Melanocyte of skin (primary cell): ENCODE measurements around a stretch of chr1.

DNA sequence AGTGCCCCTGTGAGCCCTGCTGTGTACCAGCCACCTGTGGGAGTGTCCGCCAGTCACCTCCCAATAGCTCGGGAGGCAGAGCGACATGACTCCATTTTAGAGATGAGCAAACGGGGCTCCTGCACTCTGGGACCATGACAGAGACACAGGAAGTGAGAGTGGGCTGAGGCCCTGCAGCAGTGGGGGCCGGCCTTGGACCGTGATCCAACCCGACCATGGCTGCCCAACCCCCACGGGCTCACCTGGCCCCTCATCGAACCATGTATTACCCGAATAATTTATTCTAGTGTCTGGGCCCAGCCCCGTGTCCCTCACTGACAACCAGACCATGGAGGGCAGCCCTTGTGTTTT lies 8.5 kb upstream of the TNFRSF14 start:
- CAGE, long polyA plus RNA, 2 experiments, result no peak in any of the 2 experiments

DNA sequence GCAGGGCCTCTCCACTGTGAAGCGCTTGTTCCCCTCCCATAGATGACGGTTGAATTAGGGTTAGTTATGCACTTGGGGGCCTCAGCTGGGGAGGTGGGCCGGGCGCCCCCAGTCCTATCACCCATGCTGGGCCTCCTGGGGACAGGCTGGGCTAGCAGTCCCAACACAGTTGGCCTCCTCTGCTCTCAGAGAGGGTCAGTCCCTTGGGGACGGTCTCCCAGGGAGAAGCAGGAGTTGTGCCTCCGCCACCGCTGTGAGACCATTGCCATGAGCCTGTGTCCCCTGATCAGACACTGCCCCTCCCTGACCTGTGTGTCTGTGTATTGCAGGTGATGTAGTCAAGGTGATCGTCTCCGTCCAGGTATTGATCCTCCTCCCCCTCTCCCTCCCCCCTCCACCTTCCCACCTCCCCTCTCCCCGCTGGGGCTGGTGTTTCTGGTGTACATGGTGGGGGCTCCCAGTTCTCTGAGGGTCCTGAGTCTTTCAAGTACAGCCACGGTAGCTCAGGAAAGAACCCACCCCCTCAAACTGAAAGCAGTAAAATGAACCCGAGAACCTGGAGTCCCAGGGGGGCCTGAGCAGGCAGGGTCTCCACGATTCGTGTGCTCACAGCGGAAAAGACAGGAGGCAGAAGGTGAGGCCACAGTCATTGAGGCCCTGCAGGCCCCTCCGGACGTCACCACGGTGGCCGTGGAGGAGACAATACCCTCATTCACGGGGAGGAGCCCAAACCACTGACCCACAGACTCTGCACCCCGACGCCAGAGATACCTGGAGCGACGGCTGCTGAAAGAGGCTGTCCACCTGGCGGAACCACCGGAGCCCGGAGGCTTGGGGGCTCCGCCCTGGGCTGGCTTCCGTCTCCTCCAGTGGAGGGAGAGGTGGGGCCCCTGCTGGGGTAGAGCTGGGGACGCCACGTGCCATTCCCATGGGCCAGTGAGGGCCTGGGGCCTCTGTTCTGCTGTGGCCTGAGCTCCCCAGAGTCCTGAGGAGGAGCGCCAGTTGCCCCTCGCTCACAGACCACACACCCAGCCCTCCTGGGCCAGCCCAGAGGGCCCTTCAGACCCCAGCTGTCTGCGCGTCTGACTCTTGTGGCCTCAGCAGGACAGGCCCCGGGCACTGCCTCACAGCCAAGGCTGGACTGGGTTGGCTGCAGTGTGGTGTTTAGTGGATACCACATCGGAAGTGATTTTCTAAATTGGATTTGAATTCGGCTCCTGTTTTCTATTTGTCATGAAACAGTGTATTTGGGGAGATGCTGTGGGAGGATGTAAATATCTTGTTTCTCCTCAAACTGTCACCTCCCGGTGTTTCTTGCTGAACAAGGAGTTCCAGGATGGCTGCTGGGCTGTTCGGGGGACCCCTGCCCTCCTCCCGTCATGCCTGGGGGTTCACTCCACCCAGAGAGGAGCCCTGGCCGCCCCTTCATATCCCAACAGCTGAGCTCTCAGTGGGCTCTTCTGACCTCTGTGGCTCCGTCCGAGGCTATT lies 6.9 kb downstream of the TNFRSF14 start:
- CAGE, long polyA plus RNA, 2 experiments, result no peak in any of the 2 experiments

DNA sequence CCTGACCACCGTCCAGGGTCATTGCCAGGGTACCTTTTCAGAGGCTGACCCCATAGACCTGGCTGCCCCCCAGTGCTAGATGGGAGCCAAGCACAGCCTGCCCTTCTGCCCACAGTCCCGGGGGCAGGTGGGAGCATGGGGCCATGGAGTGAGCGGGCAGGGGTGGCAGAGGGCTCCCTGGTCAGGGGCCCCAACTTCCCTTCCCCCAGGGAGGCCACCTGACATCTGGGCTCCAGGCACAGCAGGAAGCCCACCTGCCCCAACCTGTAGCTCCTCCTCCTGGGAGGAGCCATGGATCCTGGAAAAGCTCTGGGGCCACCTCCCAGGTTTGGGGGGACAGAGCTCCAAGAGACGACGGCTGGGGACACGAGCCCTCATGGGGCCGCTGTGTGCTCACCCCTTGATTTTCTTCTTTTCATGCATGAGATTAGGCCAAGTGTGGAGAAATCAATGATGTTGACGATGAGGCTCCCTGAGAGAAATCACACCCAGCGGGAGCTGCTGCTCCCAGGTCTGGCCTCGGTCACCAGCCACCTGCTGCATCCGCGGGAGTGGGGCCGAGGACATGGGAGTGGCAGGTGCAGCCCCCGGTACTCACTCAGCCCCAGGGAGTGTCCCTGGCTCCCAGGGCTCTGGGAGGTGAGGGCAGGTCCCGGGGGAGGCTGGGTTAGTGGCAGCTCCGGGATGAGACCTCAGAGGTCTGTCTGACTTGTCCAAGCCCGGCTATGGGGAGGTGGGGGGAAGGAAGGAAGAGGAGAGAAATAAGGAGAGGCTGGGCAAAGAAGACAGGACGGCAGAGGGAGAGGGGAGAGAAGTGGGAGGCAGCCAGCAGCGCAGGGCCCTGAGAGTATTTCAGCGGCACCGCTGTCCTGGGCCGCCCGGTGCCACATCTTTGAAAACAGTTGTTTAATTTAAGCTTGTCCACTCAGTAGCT lies 8.7 kb downstream of the TNFRSF14 start:
- CAGE, long polyA plus RNA, 2 experiments, result no peak in any of the 2 experiments

GRCh38 chr1:2584589-2585035 lies 2.0 kb upstream of the PRXL2B start:
- CAGE, long polyA plus RNA, 2 experiments, result no peak in any of the 2 experiments

DNA sequence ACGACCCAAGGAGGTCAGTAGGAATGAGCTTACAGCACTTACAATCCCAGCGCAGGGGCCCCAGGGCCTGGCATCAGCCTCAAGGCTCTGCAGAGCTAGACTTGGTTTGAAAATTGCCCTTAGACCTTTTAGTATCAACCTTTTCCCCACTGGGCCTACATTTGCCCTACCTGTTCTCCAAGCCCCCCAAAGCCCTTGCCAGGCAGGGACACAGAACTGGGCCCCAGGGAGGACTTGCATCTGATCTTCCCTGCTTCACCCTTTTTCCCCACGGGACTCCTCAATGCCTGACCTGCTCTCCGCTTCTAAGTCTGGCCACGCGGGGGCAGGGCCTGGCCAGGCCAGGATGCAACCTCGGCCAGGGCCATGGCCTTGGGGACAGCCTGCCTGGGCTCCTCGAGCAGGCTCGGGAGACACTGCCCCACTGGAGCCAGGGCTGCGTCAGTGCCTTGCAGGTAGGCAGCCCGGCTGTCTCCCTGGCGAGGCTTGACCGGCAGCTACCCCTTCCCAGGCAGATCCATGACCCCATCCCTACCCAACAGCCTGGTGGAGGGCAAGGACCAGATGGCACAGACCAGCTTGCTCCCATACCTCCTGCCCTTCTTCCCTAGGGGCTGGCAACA lies 2.9 kb upstream of the PRDM16 start:
- CAGE, long polyA plus RNA, 2 experiments, result no peak in any of the 2 experiments

- CAGE, long polyA plus RNA, 2 experiments, result no peak in any of the 2 experiments
These were observed 1.6 kb upstream of the PRDM16 start for GRCh38 chr1:3067319-3067901.

DNA sequence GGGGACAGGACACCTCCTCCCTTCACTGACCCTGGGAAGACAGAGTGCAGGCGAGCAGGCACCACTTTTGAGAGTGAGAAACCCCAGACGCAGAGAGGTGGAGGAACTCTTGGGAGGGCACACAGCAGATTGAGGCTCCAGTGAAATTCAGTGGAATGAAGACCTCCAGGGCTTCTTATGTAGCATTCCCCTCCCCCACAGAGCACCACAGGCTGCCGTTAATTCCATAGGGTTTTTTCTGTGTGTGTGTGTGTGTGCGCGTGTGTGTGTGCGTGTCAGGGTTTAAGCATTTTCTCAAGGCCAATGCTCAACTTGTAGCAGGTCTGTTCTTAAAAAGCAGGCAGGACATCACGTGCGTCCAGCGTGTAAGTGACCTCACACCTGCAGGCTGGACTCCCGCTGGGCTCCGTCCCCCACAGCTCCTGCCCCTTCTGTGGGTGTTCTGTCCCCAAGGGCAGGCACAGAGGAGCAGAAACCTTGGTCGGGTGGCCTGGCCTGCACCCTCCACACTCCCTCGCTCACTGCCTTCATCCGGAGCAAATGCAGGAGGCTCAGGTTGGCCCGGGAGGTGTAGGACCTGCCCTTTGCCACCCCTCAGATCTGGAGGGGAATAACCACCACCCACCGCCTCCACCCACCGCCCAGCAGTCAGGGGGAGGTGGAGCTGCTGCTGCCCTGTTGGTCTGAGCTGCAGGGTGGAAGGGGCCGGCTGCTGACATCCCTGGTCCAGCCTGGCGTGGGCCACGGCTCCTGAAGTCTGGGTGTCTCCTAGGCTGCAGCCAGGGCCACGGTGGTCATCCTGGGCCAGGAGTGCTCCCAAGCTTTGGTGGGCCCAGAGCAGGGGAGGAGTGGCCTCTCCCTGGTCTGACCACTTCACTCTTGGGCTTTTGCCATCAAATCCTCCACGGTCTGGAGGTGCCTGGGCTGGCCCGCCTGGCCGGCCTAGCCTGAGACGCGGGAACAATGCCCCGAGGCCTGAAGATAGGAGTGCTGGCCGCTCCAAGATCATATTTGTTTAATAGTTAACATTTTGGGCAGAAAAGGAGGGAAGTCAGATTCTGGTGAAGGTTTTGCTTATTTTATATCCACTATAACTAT lies 5.5 kb downstream of the PRDM16 start:
- CAGE, long polyA plus RNA, 2 experiments, result no peak in any of the 2 experiments

- CAGE, long polyA plus RNA, 2 experiments, result no peak in any of the 2 experiments
These were observed 53.4 kb downstream of the PRDM16 start for GRCh38 chr1:3122307-3122864.

- CAGE, long polyA plus RNA, 2 experiments, result no peak in any of the 2 experiments
These were observed 57.4 kb downstream of the PRDM16 start for GRCh38 chr1:3126091-3127131.

GRCh38 chr1:3251037-3251693 lies 182.2 kb downstream of the PRDM16 start:
- CAGE, long polyA plus RNA, 2 experiments, result no peak in any of the 2 experiments

DNA sequence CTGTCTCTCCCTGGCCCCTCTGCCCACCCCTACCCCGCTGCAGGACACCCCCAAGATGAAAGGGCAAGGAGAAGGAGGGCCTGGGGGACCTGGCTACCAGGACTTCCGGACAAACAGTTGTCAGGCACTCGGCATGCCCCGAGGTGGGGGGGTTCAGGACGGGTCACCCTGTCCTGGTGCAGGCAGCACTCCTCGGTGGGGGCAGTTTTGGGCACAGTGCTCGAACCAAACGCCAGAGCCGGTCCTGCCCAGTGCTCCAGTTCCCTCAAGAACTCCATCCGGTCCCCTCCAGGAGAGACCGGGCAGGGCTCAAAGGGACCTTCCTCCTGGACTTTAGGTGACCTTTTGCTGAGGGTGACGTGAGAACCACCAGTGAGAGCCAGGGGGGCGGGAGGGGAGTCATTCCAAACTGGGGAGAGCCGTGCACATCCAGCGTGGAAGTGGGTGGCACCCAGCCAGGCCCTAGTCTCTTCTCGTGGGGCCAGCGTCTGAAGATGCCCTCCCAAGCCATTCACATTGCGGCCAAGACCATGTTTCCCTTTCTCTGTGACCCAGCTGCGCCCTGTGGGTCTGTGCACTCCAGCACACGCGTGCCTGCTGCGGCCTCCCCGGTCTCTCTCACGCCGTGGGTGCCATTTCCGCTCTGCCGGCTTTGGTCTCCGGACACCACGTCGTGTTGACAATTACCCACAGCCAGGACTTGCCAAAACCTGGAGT lies 178.9 kb upstream of the ARHGEF16 start:
- CAGE, long polyA plus RNA, 2 experiments, result no peak in any of the 2 experiments

DNA sequence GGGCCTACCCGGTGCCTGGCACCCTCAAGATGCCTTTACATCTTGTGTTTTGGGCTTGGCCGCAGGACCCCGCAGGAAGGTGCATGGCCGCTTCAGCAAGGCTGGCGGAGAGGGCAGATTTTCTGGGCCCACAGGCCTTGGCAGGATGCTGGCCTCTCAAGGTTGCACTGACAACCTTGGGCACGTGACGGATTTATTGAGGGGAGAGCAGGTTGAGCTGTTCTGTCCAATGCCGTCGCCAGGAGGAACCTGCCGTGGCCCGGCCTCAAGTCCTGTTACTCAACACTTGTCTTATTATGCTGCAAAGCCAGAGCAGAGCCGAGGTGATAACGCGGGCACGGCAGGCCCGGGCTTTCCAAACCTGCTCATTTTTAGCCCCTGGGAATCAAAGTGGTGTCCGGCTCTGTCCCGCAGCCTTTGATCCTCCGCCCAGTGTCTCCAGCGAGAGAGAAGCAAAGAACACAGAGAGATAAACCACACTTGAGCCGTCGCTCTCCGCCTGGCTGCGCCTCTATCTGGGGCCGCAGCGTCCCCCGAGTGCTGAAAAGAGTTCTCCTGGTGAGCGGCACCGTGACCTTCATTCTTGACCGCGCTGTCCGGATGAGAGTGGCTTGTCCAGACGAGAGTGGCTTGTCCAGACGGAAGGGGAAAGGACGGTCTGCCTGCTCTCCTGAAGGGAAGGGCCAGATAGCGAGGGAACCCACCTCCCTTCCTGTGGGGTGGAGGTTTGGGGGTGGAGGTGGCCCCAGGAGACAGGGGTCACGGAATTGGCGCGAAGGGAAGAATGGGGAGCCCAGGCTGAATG lies 162.3 kb upstream of the ARHGEF16 start:
- CAGE, long polyA plus RNA, 2 experiments, result no peak in any of the 2 experiments

DNA sequence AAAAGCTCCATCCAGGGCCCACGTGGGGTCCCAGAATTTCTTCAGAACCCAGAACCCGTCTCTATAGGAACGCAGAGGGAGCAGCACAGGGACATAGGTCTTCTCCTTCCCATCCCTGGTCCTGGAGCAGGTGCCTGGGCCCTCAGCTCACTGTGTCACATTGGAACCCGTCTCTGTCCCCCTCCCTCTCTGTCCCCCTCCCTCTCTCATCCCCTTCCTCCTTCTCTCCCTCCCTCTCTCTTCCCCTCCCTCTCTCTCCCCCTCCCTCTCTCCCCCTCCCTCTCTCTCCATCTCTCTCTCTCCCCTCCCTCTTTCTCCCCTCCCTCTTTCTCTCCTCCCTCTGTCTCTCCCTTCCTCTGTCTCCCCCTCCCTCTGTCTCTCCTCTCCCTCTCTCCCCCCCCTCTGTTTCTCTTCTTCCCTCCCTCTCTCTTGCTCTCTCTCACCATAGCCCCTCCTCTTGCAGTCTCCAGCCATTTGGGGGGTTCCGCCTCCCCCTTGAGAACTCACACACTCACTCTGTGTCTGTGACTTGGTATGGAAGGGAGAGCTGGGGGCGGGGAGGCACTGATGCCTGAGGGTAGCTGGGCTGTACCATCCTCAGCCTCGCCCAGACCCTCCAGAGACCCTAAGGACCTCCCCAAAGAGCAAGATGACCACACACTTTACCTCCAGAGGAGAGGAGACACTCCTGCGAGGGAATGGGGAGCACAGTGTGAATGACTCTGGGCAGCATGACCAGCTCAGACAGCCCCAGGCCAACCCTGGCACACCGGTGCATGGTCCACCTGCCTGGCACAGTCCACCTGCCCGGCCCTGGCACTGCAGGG lies 102.9 kb upstream of the ARHGEF16 start:
- CAGE, long polyA plus RNA, 2 experiments, result no peak in any of the 2 experiments

GRCh38 chr1:3366525-3367208 lies 87.8 kb upstream of the ARHGEF16 start:
- CAGE, long polyA plus RNA, 2 experiments, result no peak in any of the 2 experiments

- CAGE, long polyA plus RNA, 2 experiments, result no peak in any of the 2 experiments
These were observed 12.6 kb downstream of the ARHGEF16 start for GRCh38 chr1:3466958-3467639.

- CAGE, long polyA plus RNA, 2 experiments, result no peak in any of the 2 experiments
These were observed 9.6 kb downstream of the WRAP73 start for GRCh38 chr1:3640270-3640725.

DNA sequence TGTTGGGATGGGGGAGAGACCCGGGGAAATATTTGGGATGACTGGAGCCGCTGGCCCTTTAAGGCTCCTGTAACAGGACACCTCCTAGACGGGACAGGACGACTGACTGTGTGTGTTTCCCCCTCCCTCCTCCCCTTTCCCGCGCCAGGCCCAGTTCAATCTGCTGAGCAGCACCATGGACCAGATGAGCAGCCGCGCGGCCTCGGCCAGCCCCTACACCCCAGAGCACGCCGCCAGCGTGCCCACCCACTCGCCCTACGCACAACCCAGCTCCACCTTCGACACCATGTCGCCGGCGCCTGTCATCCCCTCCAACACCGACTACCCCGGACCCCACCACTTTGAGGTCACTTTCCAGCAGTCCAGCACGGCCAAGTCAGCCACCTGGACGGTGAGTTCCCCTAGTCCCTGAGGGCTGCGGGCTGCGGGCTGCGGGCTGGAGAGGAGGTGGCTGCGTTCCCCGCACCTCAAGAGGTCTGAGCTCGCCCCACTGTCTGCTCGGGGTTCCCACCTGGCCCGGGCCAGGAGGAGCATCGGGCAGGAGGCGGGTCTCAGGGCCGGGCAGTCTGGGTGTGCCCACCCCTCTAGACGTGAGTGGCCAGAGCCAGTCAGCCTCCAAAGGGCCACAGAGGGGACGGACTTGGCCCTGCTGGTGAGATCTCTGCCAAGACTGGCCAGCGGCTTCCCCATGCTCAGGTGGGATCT lies 44.7 kb upstream of the CCDC27 start:
- CAGE, long polyA plus RNA, 2 experiments, result no peak in any of the 2 experiments

- CAGE, long polyA plus RNA, 2 experiments, result no peak in any of the 2 experiments
These were observed 5.1 kb upstream of the CCDC27 start for GRCh38 chr1:3747004-3747708.

- CAGE, long polyA plus RNA, 2 experiments, result no peak in any of the 2 experiments
These were observed 1.1 kb upstream of the SMIM1 start for GRCh38 chr1:3771346-3771940.

DNA sequence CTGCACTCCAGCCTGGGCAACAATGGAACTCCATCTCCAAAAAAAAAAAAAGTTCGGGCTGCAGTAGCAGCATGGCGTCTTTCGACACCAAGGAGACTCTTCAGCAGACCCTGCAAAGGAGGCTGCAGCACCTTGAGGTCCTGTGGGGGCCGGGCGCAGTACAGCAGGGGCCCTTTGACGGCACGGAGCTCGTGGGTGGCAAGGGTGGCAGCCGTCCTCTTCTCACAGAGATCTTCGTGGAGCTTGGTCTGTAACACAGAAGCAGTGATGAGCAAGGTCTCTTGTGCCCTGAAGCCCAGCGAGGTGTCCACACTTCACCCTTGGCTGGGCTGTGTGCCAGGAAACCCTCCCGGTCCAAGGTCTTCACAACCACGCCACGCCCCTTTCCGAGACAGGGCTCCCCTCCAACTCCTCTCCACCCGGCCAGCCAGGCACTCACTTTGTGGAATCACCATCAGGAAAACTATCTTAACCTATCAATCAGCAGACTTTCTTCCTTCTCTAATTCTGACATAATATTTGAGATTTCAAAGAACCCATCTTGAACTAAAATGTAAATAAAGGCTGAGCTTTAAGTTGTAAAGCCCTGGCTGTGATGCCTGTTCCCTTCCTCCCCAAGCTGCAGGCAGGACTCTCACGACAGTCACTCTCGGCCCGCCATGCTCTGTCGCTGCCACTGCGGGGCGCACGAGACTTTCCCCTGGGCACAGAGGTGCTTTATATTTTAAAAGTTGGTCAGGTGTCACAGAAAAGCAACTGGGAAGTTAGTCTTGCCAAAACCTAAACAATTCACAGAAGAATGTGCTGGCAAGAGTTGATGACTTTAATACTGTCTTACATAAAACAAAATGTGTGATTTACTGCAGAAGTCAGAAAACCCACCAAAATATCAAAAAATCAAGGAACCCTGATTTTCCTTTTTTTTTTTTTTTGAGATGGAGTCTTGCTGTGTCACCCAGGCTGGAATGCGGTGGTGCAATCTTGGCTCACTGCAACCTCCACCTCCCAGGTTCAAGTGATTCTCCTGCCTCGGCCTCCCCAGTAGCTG lies 11.0 kb downstream of the LRRC47 start:
- CAGE, long polyA plus RNA, 2 experiments, result no peak in any of the 2 experiments